Iris pigment epithelial cell (primary cell): ENCODE data around the gene CABLES1.

DNA sequence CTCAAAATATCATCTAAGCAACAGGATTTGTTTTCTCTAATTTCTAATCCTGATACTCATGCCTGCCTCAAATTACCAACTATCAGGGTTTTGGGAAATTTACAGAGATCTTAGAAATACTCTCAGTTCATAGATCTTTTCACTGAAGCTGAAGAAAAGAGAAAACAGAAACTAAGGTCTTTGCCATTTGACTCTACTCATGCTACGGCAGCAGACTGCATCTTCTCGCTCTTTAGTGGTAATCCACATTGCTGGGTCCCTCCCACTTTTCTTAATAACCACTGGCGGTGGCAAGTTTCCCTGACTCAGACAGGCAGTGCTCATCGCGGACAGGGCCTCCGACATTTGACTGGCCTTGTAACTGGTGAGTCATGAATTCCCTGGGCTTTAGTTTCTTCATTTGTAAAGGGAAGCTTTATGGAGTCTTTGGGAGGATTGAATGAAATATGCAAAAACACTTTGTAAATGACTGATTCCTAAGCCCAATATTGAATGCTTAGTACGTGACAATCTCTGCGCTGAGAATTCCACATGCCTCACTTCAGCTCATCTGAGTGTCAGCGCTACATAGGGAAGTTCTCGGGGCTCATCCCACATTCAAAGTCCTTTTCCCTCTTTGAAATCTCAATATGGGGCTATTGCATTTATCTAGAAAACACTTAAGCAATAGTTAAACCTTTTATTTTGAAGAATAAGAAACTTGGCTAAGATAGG is 238.1 kb upstream of the RBBP8 start:
- RRBS, result no CpG with 5 or more reads among the region's 10 CpGs

GRCh38 chr18:22914654-22914987 is 18.5 kb upstream of the RBBP8 start:
- RRBS, result no CpG with 5 or more reads among the region's 2 CpGs

GRCh38 chr18:23114880-23115288 is 20.4 kb upstream of the CABLES1 start:
- RRBS, result no CpG with 5 or more reads among the region's 6 CpGs

DNA sequence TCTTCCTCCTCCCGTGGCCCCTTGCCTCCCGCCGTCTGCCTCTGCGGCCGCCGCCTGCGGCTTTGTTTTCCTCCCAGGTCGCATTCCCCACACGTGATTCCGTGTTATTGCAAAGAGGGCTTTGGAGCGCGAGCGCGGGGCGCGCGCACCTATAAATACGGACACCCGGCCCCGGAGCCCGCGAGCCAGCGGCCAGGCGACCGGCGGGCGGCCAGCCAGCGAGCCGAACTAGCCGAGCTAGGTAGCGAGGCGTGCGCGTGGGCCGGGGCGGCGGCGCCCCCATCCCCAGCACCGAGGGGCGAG is at the start of gene CABLES1:
Gene CABLES1, plus strand, starts transcription at position 181 of the 303 bp plus-strand sequence.
- RRBS, result 2% methylated on average over 11 of the region's 40 CpGs

DNA sequence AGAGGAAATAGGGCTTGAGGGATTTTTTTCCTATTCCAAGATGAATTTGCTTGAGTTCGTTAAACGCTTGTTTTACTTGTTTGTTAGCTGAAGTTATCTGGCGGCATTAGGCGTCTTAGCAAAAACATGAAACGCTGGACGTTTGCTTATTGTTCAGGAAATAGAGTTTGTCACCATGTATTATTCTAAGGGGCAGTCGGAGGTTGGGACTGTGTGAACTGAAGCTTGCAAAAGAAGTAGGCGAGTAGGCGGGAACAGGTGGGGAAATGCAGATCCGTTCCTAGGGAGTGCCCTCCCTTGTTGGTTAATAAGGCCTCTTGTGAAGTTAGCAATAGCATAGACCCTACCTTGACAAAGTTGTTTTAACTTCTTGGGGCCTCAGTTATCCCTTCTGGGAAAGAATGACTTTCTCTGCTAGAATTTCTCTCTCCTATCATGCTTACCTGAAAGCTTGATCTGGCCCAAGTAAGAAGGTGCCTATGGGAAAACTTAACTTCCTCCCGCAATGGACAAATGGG is 2.0 kb downstream of the CABLES1 start:
- RRBS, result no CpG with 5 or more reads among the region's 11 CpGs

- RRBS, result no CpG with 5 or more reads among the region's 12 CpGs
Measured at GRCh38 chr18:23453684-23454246, 678 bp downstream of the RIOK3 start.

GRCh38 chr18:23463955-23464497 is 10.9 kb downstream of the RIOK3 start:
- RRBS, result no CpG with 5 or more reads among the region's 5 CpGs

GRCh38 chr18:23532894-23533735 is 29.8 kb downstream of the RMC1 start:
- RRBS, result no CpG with 5 or more reads among the region's 6 CpGs

DNA sequence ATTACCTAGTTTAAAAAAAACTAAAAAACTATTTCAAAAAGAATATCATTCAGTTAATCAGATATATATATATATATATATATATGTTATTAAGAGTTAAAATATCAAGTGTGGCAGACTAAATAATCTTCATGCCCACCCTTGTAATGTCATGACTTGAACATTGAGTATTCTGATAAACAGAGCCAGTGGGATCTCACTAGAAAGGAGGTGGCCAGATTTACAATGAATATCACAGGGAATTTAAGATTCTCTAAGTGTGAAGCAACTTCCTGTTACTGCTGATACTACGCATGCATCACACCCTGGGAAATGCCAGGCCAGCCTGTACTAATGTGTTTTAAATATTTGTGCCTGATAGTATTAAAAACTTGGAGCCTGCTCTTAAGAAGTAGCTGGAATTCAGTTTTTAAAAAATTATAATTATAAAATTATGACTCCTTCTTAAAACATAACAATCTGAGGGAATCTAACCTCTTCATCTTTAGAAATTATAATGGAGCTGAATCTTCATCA is 148.3 kb downstream of the LAMA3 start:
- RRBS, result no CpG with 5 or more reads among the region's 1 CpG

GRCh38 chr18:23896511-23897176 is 117.9 kb upstream of the TTC39C start:
- RRBS, result no CpG with 5 or more reads among the region's 5 CpGs

GRCh38 chr18:23903788-23904272 is 110.7 kb upstream of the TTC39C start:
- RRBS, result no CpG with 5 or more reads among the region's 5 CpGs

DNA sequence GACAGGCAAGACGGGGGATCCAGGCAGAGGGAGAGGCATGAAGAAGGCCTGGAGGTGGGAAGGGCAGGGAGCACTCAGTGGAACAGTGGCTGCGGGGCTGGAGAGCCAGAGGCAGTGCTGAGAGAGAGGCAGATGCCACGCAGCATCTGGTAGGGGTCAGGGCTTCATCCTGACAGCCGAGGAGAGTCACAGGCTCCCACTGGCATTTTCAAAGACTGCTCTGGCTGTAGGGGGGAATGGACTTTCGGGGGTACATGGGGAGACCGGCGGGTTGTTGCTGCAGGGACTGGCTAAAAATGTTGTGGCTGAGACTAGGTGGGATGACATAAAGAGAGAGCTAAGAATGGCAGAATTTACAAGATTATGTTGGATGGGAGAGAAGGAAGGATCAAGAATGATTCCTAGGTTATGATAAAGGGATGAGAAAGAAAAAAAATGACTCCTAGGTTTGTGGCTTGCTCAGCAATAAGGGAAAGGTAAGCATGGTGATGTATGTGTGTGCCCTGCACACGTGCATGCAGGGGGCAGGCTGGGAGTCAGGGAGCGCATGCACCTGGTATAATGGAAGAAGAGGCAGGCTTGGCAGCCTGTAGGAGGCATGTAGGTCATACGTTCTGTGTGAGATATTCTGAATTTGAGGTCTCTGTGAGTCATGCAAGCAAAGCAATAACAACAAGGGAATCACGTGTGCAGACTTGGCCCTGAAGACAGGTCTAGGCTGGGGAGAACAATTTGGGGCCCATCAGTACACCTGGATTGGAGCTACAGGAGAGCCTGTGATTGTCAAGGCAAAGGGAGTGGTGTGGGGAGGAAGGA is 94.7 kb upstream of the TTC39C start:
- RRBS, result no CpG with 5 or more reads among the region's 11 CpGs

- RRBS, result no CpG with 5 or more reads among the region's 23 CpGs
Measured at GRCh38 chr18:24113542-24114768, 24.9 kb upstream of the CABYR start.

GRCh38 chr18:24214600-24215356 is 75.9 kb downstream of the CABYR start:
- RRBS, result no CpG with 5 or more reads among the region's 3 CpGs

- RRBS, result no CpG with 5 or more reads among the region's 9 CpGs
Measured at GRCh38 chr18:24271108-24271419, 126.6 kb downstream of the OSBPL1A start.

DNA sequence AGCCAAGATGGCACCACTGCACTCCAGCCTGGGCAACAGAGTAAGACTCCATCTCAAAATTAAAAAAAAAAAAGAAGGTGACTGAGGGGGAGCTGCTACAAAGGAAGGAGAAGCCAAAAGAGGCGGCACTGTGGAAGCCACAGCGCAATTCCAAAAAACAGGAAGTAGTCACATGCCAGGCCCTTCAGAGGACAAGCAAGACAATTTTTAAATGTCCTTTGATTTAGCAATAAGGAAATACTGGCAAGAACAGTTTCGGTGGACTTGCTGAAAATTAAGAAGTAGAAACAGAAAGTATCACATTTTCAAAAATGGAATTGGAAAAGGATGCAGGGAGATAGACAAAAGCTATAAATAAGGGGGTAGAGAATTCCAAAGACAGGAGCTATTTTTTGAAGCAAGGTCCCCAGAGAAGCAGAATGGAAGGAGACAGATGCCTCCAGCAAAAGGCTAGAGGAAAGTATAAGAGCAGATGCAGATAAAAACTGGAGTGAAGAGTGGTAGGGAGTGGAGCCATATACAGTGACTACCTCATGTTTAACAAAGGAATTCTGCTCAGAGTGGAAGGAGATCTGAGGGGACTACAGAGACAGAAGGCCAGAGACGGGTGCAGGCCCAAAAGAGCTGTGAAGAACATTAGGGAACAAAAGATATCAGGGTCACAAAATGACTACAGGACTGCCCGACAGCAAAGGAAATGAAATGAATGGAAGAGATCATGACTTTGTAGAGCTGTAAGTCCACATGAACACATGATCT is 122.6 kb downstream of the OSBPL1A start:
- RRBS, result no CpG with 5 or more reads among the region's 5 CpGs

DNA sequence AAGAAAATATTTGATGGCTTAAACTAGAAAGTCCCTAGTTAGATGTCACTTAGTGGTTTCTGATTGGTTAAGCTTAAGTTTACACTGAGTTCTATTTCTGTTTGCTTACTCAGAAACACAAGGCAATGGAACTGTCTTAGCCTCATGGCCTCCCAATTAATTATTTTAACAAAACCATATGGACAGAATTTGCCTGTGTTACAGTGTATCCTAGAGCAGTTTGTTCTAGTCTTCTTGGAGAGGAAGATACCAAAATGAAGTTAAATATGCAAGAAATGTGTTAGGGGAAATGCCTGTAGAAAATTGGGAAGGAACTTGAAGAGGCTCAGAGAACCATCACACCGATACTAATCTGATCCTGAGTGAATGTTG is 4.6 kb upstream of the IMPACT start:
- RRBS, result no CpG with 5 or more reads among the region's 1 CpG

GRCh38 chr18:24862076-24862801 is 401.8 kb downstream of the HRH4 start:
- RRBS, result no CpG with 5 or more reads among the region's 19 CpGs

- RRBS, result no CpG with 5 or more reads among the region's 4 CpGs
Measured at GRCh38 chr18:24988411-24988847, 363.5 kb downstream of the ZNF521 start.

DNA sequence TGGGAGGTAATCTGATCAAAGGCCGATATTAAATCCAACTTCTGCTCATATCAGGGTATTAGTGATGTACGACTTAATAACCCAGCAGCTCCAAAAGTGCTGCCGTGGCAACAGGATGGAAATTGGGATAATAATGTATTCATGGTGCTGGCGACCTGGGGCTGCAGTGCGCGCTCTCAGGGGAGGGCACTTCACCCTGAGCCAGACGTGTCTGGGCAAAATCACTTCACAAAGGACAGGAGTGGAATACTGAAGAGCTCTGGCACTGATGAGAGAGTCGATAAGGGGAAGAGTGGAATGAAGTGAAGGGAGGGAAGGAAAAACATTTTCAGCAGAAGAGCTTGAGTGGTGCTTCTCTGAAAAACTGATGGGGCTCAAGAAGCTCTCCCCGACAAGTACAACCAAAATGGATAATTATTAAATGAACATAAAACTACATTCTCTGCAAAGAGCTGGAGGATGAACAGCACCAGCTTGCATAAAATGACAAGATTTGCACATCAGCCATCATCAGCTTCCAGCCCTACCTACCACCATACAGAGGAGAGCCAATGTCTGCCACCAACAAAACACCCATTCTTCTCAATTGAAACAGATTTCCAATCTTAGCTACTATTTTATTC is 65.9 kb downstream of the ZNF521 start:
- RRBS, result no CpG with 5 or more reads among the region's 9 CpGs